Measurements from ENCODE around the genes GYG2, PRKX and NLGN4X.

DNA sequence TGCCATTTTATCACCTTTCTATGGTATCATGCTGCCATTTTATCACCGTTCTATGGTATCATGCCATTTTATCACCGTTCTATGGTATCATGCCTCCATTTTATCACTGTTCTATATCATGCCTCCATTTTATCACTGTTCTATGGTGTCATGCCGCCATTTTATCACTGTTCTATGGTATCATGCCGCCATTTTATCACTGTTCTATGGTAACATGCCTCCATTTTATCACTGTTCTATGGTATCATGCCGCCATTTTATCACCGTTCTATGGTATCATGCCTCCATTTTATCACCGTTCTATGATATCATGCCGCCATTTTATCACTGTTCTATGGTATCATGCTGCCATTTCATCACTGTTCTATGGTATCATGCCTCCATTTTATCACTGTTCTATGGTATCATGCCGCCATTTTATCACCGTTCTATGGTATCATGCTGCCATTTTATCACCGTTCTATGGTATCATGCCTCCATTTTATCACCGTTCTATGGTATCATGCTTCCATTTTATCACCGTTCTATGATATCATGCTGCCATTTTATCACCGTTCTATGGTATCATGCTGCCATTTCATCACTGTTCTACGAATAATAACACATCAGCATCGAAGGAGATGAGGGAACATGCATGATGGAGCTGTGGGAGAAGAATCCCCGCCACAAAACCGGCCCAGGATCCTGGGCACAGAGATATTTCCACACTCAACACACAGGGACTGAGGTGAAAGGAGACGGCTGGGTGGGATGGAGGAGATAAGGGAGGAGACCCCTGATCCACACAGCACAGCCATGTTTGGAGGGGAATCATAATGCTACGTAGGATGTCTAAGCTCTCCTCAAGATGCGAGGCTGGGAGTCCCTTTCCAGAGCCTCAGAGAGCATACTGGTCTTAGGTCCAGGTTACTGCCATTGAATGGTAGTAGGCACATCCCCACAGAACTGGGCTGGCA lies 137.3 kb downstream of the DHRSX start:
- PRO-cap: no peak

DNA sequence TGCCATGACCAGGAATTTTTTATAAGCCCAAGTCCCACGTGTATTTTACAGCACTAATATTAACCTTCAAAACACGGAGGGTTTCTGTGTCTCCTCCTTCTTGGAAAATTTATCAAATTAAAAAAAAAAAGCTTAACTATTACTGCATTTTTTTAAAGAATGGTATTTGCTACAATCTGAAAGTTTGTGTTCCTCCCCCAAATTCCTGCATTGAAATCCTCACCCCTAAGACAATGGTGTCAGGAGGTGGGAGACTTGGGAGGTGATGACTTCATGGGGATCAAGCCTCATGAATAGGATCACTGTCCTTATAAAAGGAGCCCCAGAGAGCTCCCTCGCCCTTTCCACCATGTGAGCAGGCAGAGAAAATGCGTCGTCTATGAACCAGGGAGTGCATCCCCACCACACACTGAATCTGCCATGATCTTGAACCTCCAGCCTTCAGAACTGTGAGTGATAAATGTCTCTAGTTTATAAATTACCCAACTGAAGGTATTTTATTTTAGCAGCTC lies 38.0 kb downstream of the DHRSX start:
- PRO-cap: no peak

DNA sequence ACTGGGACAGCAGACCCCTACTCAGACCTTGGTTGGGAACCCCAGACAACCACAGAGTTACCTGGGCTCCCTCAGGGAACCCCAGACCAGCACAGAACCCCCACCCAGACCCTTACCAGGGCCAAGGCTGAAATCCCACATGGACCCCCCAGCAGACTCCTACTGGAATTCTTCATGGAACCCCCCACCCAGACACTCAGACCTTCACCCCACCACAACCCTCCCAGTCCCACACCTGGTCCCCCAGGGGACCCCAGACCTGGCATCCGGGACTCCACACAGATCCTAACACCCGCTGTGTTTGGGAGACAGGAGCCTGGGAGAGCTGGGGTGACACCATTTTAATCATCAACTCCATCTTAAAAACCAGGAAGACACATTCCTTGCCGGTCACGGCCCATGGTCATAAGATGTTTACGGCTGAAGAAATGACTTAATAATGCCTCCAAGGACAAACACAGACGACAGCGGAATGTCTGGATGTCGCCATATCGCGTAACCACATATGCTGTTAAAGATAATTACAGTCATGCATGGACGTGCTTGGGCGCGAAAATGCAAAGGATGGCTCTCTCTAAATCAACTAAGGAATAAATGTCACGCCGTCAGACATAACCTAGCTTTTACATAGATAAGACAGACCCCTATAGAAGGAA lies 1.9 kb upstream of the DHRSX start:
- PRO-cap: no peak

DNA sequence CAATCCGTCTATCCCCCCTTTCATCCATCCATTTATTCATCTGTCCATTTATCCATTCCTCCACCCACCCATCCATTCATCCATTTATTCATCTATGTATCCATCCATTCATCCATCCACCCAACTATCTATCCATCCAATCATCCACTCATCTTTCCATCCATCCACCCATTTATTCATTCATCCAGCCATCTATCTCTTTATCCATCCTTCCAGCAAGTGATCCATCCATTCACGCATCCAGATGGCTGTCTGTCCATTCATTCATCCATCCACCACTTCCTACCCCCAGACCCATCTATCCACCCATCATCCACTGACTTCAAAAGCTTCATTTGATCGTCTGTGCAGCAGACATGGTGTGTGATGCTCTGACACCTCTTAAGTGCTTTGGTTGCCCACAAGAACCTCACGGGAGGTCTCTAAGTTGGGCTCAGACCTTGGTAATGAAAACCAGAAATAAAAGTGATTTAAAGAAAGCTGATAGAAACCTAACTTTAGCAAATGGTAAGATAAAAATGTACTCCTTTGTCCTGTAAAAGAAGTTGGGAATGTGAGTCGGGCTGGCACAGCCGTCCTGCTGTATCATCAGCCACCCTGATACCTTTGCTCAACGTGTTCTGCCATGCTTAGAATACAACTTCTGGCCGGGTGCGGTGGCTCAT lies 83.8 kb upstream of the CD99 start:
- PRO-cap: no peak

DNA sequence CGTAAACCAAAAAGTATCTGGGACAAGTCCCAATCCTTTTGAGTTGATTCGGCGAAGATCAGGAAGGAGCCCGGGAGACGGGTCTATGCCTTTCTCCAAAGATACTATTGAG lies 81.5 kb upstream of the CD99 start:
- PRO-cap: no peak

GRCh38 chrX:2701041-2702151 lies 10.3 kb downstream of the CD99 start:
- PRO-cap: no peak

DNA sequence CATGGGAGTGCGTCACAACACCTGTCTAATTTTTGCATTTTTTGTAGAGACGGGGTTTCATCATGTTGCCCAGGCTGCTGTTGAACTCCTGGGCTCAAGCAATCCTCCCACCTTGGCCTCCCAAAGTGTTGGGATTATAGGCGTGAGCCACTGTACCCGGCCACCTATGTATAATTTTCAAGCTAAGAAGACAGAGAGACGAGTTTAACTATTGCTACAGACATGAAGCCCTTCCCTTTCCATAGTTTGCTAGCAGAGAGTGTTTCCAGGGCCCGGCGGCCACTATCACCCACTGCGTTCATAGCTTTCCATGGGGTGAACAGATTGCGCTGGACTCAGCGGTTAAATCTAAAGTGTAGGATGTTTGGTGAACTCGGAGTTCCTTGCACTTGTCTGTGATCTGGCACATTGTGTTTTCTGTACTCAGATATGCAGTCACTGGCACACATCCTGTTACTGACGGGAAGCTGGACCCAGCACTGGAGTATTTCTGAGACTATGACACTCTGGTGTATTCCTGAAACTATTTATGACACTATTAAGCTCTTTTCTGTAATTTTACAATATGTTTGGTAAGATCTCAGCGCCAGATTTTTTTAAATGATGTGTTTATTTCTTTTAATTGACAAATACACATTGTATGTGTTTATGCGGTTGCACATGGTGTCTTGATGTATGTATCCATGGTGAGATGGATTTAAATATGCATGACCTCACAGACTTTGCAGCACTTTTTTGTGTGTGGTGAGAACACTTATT lies 13.9 kb downstream of the CD99 start:
- PRO-cap: no peak

- PRO-cap: no peak
Observed at GRCh38 chrX:2708131-2708491, 17.0 kb downstream of the CD99 start.

DNA sequence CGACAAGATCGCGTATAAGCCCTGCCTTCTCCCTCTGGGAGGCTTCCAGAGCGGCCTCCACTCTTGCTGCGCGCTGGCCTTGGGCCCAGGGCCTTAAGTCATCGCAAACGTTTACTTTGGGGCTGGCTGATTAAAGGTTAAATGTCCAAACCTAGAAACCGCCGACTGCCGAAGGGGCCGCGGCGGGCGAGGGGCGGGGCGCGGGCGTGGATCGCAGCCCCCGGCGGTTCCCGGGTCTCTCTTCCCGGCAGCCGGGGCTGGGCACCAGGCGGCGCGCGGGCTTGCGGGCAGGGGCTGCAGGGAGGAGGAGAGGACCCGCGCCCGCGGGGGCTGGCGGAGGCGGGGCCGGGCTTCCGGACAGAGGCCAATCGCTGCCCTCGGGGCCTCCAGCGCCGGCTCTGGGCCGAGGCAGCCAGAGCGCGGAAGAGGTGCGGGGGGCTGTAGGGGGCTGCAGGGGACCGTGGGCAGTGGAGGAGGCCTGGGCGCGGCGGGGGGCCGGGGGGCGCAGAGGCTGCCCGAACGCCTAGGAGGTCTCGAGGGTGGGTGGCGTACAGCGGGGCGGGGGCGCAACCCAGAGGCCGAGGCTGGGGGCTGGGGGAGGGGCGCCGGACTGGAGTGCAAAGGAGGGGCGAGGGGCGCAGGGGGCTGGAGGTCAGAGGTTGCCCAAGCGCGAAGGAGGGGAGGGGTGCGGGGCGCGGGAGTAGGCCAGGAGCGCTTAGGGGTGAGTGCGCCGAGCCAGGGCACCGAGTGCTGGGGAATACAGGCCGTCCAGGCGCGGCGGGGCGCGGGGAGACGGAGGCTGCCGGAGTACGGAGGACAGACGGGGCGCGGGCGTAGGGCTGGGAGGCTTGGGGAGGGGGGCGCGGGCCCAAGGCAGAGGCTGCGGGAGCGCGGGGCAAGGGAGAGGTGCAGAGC lies at the start of gene GYG2:
Gene GYG2, plus strand, starts transcription at position 383 of the 915 bp plus-strand sequence.
- PRO-cap: no peak

GRCh38 chrX:2968013-2968655 lies 4.0 kb upstream of the ARSL start:
- PRO-cap: no peak

GRCh38 chrX:3518802-3519282 lies 172.4 kb upstream of the MXRA5 start:
- PRO-cap: no peak

GRCh38 chrX:3712915-3714016 lies at the start of gene PRKX:
PRKX (minus strand) TSS chrX:3713649.
- PRO-cap: unidirectional peak, plus-strand start at chrX:3713393; bidirectional peak, plus-strand start at chrX:3713736, minus-strand start at chrX:3713615

DNA sequence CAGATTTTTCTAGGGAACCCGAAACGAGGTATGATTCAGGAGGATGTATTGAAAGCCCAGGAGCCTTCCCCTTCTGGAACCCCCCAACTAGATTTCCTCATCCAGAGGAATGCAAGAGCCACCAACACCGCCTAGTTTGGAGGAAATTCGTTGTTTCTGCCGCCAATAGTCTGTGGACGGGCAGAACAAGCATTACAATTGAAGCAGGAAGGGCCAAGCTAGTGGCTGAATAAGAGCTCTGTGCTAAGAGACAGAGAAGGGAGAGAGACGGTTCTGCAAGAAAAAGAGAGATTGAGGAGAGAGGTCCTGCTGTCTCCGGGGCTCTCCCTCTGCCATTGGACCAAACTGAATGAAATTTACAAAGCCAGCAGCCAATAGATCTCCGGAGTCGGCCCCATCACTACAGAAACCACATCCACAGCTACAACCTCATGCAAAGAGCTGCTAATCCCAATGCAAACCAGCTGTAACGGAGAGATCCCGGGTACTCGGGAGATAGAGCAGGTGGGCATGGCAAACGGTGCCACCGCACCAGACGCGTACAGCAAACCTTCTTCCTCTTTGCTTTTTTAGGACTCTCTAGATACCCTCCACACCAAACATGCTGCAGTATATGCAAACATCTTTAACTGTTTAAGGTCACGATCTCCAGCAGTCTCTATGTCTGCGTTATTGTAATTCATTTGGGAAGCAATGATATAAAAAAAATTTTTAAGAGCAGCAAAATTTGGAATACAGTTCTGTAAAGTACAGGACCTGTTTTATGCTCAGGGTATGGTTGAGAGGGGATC lies at the start of gene NLGN4X:
Gene NLGN4X, minus strand, starts transcription at position 277 of the 791 bp plus-strand sequence.
- PRO-cap: no peak

DNA sequence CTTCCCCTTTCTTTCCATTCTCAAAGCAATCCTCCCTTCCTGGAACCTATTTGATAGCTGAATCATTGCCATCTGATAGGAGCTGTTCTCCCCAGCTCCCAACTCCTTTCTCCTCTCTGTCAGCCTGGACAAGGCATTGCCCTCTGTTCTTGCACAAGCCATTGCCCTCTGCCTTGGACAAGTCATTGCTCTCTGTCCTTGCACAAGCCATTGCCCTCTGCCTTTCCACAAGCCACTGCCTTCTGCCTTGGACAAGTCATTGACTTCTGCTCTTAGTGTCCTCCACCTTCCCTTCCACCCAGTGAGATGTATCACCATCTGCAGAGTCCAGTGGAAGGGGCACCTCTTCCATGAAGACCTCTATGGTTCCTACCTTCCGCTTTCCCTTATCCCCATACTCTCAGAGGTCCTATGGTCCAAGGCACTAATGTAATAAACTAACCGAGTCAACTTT lies 256.0 kb upstream of the STS start:
- PRO-cap: no peak

- PRO-cap: no peak
Observed at GRCh38 chrX:7083976-7084605, 63.4 kb upstream of the STS start.

- PRO-cap: no peak
Observed at GRCh38 chrX:9033647-9033937, 335 bp downstream of the FAM9B start.

- PRO-cap: no peak
Observed at GRCh38 chrX:9339728-9340288, 125.0 kb upstream of the TBL1X start.

DNA sequence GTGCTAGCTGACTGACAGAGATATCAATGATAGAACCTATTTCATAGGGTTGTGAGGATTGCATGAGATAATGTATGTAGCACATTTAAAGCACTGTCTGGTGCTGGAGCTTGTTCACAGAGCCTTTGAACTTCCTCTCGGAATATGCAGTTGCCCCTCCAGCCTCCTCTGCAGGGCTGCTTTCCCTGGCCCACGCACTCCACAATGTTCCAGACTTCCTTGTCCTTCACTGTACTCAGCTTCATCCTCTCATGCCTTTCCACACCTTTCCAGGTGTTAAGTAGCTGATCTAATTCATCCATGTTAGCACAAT lies 85.2 kb upstream of the TBL1X start:
- PRO-cap: no peak

- PRO-cap: no peak
Observed at GRCh38 chrX:9539569-9540492, 75.0 kb downstream of the TBL1X start.

DNA sequence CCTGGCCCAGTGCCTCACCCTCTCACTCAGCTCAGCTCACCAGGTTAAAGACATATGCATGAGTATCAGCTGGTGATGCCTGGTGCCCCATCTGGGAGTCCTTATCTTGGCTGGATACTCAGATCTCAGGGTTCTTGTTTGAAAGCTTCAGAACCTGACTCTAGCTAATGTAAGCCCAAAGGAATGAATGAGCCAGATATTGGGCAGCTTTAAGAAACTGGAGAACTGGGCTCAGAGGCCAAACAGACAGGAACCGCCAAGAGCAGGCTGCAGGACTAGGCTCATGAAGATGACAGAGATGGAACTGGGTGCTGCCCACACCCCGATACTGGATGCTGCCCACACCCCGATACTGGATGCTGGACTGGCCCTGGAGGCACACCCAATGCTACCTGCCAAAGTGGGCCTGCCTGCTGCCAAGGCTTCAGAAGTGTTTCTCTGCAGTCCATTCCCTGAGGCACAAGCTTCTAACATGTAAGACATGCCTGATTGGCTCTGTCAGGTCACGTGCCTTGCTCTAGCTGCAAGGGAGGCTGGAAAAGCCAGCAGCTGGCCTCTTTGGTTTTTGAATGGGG lies 43.0 kb downstream of the GPR143 start:
- PRO-cap: no peak

Data from left cardiac atrium (tissue), 1 donor.